Measurements from ENCODE around the genes CPED1, WNT16 and FAM3C.

DNA sequence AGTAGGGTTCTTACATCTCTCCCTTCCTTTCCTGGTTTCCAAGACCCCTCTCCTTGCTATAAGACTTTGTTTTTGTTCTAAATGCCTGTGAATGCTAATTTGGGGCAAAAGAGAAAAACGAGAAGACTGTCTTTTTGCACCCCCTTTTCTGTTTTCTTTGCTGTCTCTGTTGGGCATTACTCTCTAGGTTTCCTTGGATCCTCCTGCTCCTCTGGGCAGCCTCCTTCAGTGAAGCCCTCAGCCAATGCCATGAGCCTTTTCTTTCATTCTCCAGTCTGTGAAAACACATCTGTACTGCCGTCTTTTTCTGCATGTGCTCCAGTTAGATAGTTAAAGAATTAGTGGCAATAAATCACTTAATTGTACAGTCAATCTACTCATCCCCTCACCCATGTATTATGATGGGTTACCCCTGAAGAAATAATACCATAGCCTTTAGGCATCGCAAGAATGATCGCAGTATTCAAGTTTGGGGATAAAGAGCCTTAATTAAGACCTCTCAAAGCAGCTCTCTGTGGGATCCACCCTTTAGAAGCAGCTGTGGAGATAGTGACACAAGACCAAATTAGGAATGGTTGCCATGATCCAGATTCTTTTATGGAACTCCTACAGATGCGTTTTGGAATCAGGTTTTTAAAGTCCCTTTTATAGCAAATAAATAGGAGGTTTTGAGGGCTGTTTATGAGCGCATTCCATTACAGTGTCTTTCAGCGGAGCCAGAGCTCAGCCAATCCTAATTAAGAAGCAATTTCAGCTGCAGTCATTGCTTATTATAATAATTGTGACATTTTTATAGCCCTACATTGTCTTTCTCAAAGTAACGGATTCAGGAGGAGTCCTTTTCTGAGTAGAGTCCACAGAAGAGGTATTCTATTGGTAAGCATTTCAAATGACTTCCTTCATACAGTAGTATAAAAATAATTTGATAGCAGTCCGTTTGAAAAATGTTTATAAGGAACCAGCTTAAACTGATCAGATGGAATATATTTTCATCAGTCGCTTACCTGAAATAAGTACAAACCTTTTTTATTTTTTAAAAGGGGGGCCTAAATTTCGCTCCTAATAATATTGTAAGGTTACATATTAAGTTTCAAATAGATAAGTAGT is 12.2 kb downstream of the TES start:
- PRO-cap, 2 experiments = no peak in any of the 2 experiments

GRCh38 chr7:116228264-116228622 is 17.9 kb downstream of the TES start:
- PRO-cap, 2 experiments = no peak in any of the 2 experiments

GRCh38 chr7:116527522-116527889 is 2.7 kb downstream of the CAV1 start:
- PRO-cap, 2 experiments = no peak in any of the 2 experiments

DNA sequence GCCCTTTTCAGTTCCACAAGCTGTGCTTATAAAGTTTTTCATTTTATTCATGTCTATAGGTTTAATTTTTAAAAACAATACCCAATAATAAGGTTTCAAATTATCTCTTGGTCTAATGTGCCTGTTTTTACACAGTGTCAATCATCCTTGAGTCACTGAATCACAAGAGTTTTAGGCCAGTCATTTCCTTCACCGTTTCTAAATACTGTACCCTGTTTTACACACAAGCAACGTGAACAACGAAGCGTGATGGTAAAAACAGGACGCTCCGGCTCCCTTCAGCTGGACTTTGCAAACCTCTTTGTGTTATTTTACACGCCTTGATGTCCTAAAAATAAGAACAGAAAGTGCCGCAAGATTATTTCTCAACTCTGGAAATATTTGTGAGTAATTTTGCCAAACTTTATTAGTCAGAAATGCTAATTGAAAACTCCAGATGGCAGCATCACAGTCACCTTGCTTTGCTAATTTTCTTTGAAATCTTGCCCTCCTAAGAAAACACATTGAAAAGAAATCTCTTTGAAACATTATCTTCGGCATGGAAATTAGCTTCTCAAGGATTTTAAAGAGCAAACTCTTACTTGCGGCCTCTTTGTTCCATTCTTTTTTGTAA is 38.5 kb upstream of the MET start:
- PRO-cap, 2 experiments = no peak in any of the 2 experiments

- PRO-cap, 2 experiments = no peak in any of the 2 experiments
Observed at GRCh38 chr7:116810218-116810787, 52.1 kb upstream of the CAPZA2 start.

GRCh38 chr7:117209453-117210140 is 113.3 kb downstream of the WNT2 start:
- PRO-cap, 2 experiments = no peak in any of the 2 experiments

DNA sequence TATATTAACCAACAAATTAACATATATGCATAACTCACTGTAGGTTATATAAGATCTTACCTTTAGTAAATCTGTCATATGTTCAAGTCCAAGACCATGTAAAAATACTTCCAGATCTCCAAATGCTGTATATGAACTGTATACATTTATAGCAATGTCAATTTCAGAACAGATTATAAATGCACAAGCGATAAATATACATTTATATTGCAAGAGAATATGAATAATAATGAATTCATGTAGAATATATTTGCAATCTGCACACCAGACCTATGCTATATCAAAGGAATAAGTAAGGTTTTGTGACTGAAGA is 45.3 kb downstream of the ASZ1 start:
- PRO-cap, 2 experiments = no peak in any of the 2 experiments

DNA sequence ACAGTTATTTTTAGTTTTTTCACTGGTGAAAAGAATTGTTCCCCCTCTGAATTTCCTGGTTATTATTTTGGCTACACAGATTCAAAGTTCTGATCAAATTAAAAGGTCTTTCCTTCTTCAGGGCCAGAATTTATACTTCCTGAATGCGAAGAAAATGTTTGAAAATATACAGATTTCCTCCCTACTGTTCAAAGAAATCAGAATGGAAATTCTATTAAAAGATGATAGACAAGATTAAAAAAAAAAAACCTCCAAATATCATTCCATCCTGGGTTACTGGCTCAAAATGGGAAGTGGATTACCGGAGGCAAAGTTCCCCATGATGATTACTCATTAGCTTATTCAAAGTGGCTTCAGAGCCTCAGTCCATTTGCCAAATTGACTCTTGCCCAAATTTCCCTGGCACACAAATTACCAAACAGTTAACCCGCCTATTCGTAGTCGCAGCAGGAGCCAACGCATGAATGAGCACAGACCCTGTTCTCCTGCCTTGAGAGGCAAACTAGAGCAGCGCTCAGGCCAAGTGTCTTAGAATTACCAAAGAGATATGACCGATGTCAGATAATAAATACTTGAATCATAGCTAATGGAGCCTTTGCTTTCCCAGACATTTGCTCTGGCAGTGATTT is 65.1 kb downstream of the CTTNBP2 start:
- PRO-cap, 2 experiments = no peak in any of the 2 experiments

GRCh38 chr7:120988553-120989487 is at the start of gene CPED1:
Gene CPED1 (plus strand): TSS chr7:120988711.
- PRO-cap, 2 experiments = no peak in any of the 2 experiments

GRCh38 chr7:121012371-121013304 is 24.1 kb downstream of the CPED1 start:
- PRO-cap, 2 experiments = no peak in any of the 2 experiments

- PRO-cap, 2 experiments = no peak in any of the 2 experiments
Observed at GRCh38 chr7:121060659-121060858, 72.0 kb downstream of the CPED1 start.

DNA sequence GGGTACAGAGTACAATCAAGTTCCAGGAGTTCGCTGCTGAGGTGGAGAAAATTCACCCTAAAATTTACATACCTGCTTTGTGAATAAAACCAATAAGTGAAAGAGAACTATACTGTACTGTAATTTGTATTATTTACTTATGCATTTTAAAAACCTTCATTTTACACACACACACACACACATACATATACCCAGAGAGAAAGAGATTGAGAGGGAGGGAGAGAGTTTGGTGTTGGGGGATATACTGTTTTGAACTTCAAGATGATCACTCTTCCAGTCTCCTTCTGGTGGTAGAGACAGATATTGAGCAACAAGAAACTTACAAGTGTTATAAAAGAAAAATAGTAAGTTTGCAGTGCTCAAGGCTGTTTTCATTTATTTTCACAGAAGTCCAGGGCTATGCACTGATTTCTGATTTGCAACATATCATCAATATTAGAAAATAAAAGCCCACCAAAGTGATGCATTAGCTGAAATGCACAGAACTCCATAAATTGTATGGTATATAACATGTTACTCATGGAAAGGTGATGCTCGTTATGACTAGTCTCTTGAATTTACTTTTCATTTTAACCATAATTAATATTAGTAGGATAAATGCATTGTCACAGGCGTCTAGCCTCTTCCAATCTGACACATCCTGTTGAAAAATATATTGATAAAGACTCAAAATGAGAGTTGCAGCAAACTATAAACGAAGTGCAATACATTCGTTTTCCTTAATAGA is 92.2 kb downstream of the CPED1 start:
- PRO-cap, 2 experiments = no peak in any of the 2 experiments

DNA sequence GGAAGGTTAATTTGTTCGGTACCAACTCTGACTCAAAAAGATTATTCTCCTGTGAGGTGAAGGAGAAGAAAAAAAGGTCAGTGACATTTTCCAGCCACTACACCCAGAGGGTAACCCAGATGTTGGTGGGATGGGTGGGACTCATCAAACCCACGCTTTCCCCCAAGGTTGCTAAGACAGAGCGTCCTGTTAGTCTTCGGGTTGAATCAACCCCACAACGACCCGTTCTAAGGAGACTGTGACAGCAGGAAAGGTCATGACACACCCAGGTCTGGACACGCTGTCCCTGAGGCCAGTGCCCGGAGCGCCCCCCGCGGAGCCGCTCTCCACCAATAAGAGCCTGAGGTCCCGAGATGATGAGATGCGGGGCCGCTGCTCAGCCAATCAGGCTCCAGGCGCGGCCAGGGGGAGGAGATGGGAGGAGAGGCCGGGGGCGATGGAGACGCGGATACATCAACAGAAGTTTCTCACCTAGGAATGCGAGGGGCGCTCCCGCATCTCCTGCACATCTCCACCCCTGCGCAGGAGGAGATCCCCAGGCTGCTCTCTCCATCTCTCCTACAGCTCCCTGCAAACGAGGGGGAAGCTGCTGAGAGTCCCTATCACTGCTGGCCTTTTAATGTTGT is at the start of gene WNT16:
WNT16 (plus strand) TSS at position 456 of the 626 bp plus-strand sequence.
- PRO-cap, 2 experiments = no peak in any of the 2 experiments

- PRO-cap, 2 experiments = no peak in any of the 2 experiments
Observed at GRCh38 chr7:121372418-121373117, 23.5 kb downstream of the FAM3C start.

GRCh38 chr7:121395367-121396489 is at the start of gene FAM3C:
Gene FAM3C (minus strand): TSS chr7:121396308.
- PRO-cap, 2 experiments = peak in 2 of 2 experiments; most common minus-strand start chr7:121396308 (in 2)

GRCh38 chr7:121519915-121520845 is 124.1 kb upstream of the FAM3C start:
- PRO-cap, 2 experiments = no peak in any of the 2 experiments

DNA sequence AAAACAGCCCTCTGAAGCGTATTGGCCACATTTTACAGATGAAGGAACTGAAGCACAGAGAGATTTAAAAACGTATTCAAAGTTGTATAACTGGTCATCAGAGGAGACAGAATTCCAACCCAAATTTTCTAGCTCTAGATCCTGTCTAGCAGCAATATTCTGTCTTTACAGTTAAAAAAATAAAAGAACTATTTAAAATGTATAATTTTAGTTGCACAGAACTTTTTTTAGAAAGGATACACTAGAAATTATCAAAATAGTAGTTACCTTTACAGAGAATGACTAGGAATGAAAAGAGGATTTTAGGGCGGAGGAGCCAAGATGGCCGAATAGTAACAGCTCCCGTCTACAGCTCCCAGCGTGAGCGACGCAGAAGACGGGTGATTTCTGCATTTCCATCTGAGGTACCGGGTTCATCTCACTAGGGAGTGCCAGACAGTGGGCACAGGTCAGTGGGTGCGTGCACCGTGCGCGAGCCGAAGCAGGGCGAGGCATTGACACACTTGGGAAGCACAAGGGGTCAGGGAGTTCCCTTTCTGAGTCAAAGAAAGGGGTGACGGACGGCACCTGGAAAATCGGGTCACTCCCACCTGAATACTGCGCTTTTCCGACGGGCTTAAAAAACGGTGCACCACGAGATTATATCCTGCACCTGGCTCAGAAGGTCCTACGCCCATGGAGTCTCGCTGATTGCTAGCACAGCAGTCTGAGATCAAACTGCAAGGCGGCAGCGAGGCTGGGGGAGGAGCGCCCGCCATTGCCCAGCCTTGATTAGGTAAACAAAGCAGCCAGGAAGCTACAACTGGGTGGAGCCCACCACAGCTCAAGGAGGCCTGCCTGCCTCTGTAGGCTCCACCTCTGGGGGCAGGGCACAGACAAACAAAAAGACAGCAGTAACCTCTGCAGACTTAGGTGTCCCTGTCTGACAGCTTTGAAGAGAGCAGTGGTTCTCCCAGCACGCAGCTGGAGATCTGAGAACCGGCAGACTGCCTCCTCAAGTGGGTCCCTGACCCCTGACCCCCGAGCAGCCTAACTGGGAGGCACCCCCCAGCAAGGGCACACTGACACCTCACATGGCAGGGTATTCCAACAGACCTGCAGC is 66.0 kb downstream of the FEZF1 start:
- PRO-cap, 2 experiments = no peak in any of the 2 experiments

GRCh38 chr7:122305325-122306517 is 1.2 kb upstream of the FEZF1 start:
- PRO-cap, 2 experiments = no peak in any of the 2 experiments

DNA sequence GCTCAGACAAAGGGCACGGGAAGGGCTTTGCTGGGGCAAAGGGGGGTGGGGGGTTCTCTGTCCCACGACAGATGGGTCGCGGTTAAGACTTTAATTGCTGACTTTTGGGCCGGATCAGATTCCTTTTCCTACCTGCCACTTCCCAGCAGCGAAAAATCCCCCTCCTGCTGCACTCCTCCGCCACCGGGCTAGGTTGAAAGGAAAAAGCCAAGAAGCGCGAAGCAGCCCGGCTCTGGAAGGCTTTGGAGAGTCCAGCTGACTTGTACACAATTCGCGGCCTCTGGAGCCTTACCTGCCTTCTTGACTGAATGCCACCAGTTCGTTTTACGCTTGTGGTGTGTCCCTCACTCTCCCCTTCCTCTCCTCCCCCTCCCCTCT is 2.6 kb upstream of the FEZF1 start:
- PRO-cap, 2 experiments = no peak in any of the 2 experiments

DNA sequence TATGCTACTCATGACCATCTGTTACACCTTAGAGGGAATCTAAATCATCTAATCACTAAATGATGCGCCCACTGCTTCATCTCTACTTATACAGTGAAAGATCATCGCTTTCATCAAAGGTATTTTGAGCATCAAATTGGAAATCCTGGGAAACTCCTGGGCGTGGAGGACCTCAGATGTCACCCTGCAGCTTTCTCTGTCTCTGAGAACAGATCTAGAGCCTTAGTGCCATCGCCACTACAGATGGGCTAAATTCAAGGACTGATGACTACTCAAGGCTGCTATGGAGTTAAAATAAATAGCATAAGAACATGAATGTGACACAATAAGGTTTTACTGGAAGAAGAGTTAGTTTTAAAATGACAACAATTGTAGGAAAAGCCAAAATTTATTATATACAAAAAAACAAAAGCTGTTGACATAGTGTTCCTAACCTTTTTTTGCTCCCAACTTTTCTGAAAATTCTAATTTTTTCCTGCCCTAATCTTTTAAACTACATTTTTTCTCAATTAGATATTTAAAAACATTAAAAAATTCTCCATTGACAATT is 74.3 kb upstream of the FEZF1 start:
- PRO-cap, 2 experiments = no peak in any of the 2 experiments

Measured in cerebral cortex (tissue), 2 donors.